ENCODE results near the genes CSNK2A3 and RASSF10.

GRCh38 chr11:10823057-10823699 is 14.5 kb upstream of the EIF4G2 start:
- RRBS: no CpG with 5 or more reads among the region's 2 CpGs

GRCh38 chr11:11352992-11353483 is at the start of gene CSNK2A3:
TSS of gene CSNK2A3 (minus strand) at chr11:11353250.
- RRBS: no CpG with 5 or more reads among the region's 12 CpGs

- RRBS: no CpG with 5 or more reads among the region's 11 CpGs
These were observed 34.9 kb downstream of the DKK3 start for GRCh38 chr11:11973307-11974069.

DNA sequence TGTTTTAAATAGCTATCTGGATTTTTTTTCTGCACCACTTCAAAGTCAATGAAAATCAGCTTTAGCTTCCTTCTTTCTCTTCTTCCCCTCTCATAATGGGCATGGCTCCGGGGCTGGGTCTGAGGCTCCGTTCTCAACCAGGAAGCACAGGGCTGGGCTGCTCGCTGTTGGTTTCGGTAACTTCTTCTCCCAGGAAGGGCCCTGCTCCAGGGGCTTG is 23.8 kb downstream of the MICAL2 start:
- RRBS: no CpG with 5 or more reads among the region's 4 CpGs

- RRBS: no CpG with 5 or more reads among the region's 1 CpG
These were observed 47.3 kb downstream of the MICAL2 start for GRCh38 chr11:12157596-12158205.

DNA sequence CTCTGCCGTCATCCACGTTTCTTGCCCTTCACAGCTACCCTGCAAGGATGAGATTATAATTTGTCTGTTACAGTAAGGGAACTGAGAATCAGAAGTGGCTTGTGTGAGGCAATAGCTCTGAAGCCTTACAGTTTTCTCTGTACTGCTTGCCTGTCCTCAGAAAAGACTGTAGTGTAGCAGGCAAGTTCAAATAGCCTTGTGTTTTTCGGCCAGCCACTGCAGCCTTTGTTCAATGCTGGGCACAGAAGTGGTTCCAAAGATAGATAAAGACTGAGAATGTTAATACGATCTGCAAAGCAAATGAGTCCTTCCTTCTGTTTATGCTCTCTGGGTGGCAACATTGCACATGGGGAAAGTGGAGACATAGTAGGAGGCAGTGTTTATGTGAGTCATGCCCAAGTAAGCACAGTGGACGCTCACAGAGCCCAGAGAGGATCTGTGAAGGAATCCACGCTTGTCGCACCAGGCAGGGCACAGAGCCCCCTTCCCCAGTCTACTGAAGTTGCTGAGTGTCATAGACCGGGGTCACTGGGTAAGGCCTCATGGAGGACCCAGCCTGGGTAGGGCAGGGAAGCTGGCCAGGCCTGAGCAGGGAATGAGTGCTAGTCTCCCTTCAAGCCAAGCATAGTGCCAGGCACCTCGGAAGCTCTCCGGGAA is 49.2 kb downstream of the MICAL2 start:
- RRBS: no CpG with 5 or more reads among the region's 10 CpGs

GRCh38 chr11:12225934-12226461 is 115.6 kb downstream of the MICAL2 start:
- RRBS: no CpG with 5 or more reads among the region's 10 CpGs

DNA sequence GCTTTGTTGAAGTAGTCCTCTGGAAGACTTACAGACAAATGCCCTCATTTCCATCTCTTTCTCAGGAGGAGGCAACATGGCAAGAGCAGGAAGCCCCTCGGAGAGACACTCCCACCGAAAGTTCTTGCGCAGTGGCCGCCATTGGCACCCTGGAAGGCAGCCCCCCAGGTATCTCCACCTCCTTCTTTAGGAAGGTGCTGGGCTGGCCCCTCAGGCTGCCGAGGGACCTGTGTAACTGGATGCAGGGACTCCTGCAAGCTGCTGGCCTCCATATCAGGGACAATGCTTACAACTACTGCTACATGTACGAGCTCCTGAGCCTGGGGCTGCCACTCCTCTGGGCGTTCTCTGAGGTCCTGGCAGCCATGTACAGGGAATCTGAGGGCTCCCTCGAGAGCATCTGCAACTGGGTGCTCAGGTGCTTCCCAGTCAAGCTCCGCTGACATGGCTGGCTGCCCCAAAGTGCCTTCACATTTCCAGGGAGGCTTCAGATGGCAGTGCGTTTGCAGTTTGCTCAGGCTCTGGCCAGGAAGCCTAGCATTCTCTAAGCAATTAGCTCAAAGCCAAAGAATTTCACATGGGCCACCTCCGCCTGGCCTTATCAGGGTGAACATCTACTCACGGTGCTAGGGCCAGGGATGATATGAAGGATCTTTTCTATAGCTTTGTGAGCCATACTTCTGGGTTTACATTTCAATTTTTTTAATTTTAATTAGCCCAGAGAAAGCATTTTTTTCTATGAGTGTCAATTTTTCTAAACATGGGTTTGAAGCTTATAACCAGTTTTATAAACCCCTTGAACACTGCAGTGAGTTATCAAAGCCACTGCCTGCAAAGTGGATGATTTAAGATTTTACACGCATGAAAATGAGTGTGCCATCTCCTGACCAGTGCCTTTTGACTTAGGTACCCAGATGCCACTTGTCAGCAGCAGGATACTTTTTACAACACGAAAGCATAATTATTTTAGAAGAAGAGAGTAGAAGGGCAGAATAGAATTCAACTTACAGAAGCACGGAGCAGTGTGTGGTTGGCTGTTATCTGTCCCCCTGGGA is 117.3 kb upstream of the PARVA start:
- RRBS: no CpG with 5 or more reads among the region's 15 CpGs

DNA sequence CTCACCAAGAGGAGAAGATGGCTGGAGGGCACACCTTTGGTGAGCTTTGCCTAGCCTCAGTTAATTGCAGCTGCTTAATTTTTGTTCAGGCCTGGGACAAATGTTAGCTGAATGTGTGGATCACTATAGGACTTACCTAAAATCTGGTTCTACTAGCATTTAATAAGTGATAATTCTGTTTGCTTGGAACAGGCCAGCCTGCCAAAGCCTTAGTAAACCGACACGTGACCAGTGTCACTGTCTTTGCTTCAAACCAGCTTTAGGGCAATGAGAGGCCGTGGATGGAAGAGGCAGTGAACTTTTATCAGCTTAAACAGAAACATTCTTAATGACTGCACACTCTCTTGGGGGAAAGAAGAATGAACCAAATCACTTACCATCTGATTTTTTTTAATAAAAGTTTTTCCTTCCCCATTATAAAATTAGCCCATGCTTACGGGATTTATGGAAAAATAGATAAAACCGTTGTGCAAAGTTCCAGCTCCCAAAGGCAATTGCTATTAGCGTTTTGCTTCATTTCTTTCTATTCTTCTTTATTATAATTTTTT is 10.9 kb downstream of the PARVA start:
- RRBS: no CpG with 5 or more reads among the region's 6 CpGs

DNA sequence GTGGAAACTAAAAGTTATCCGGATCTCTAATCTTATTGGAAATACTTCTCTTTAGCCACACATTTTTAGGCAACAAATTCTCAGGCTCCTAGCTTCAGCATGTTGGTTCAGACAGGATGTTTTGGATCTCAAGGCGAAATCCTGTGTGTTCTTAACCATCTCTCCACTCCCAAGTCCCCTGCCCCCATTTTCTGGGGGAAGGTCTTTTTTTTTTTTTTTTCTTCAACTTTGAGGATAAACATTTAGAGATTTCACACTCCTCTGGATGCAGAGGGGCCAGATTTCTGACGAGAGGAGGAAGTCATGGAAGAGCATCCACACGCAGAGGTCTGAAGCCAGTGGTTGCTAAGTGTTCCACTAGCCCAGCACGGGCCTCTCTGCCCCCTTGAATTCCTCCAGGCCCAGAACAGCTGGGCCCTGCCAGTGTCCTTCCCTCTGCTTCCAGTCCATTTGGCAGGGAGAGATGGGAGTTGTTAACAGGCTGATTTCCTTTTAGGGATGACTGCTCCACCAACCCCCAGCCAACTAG is 20.3 kb downstream of the PARVA start:
- RRBS: no CpG with 5 or more reads among the region's 5 CpGs

GRCh38 chr11:12537711-12538433 is 136.3 kb upstream of the TEAD1 start:
- RRBS: 77% methylated on average over 2 of the region's 7 CpGs

GRCh38 chr11:12675768-12676746 is 1.8 kb downstream of the TEAD1 start:
- RRBS: 8% methylated on average over 2 of the region's 13 CpGs

DNA sequence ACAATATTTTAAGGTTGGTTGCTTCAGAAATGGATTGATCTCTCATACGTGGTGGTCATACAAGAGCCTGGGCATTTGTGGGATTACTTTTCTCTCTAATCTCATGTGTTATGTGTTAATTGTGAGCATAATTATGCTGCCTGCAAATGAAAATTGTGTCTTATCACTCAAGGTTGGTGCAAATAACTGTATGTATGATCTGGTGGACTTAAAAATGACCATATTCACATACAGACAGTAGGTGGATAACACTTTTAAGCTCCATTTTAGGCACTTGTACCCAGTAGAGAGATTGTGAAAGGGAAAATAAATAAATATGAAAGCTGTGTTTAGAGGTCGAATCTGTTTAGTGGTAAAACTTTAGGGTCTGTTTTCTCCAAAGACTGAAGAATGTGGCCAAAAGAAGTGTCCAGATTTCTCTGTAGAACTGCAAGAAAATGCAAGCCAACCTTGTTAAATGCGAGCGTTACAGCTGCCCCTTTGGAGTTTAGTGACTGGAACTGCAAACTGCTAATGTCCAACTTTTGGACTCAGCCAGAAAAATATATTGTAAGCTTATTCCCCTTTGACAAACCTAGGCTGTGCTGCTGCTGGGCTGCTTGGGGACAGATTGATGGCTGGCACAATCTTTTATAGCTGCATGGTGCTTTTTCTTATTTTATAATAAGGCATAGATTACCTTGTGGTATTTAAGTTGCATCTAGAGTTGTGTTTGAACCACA is 3.7 kb downstream of the TEAD1 start:
- RRBS: no CpG with 5 or more reads among the region's 4 CpGs

GRCh38 chr11:12723530-12724214 is 49.5 kb downstream of the TEAD1 start:
- RRBS: no CpG with 5 or more reads among the region's 8 CpGs

DNA sequence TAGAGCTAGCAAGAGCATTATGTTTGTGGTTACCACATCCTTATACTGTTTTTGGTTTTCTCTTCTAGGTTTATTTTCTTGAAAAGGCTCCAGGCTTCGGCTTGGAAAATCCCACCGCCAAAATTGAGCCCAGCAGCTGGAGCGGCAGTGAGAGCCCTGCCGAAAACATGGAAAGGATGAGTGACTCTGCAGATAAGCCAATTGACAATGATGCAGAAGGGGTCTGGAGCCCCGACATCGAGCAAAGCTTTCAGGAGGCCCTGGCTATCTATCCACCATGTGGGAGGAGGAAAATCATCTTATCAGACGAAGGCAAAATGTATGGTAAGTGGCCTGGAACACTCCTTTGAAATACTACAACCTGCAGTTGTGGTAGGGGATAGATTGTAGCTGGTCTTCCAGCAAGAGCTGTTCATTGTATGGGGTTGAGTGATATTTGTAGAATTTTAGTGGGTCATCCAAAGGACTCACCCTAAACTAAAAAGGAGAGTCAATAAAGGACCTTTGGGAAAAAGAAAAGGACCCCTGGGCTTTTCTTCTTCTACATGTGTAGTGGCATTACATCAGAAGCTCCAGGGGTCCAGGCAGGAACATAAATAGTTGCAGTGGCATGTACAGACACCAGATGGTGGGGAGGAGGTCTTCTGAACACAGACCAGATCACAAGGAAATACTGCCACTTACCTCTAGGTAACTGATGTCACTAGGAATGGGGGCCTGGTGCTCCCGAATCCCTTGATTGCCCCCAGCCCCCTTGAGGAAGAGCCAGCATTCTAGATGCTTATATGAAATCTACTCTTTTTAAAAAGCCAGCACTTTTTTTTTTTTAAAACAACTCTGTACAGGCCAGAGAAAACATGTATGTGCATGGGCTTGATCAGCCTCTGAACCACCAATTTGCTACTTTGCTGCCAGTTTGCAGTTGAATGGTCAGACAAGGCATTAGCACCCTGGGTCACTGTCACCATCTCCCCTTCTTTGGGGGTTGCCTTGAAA is 90.2 kb downstream of the TEAD1 start:
- RRBS: no CpG with 5 or more reads among the region's 8 CpGs

DNA sequence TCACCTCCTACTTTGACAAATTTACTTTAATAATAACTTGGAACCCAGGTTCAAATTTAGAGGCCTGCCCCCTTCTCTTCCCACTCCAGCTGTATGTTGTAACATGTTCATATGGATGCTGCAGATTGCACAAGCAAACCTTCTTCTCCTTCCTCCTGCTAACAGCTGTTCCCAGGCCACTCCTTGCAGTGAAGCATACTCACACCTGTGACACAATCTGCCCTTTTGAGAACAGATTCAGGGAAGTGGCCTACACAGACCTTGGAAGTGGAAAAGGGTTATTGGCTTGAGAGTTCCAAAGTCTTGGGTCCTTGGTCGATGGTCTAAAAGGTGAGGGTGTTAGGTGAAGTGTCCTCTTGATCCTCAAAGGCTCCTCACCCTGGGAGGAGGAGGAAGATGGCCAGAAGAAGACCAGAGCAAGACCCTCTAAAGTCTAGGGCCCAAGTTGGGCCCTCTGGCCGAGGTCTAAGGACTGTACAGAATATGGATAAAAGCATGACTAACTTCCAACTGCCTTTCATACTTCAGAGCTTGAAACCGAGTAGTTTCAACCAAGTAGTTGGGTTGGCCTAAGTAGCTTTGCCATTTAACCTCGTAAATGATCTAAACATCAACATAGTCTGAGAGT is 132.0 kb downstream of the TEAD1 start:
- RRBS: no CpG with 5 or more reads among the region's 4 CpGs

GRCh38 chr11:12914346-12915009 is 94.6 kb upstream of the RASSF10 start:
- RRBS: no CpG with 5 or more reads among the region's 14 CpGs

- RRBS: 2% methylated on average over 22 of the region's 80 CpGs
These were observed at the start of gene RASSF10 for GRCh38 chr11:13008936-13009783. TSS of gene RASSF10 (plus strand) at chr11:13009316.

DNA sequence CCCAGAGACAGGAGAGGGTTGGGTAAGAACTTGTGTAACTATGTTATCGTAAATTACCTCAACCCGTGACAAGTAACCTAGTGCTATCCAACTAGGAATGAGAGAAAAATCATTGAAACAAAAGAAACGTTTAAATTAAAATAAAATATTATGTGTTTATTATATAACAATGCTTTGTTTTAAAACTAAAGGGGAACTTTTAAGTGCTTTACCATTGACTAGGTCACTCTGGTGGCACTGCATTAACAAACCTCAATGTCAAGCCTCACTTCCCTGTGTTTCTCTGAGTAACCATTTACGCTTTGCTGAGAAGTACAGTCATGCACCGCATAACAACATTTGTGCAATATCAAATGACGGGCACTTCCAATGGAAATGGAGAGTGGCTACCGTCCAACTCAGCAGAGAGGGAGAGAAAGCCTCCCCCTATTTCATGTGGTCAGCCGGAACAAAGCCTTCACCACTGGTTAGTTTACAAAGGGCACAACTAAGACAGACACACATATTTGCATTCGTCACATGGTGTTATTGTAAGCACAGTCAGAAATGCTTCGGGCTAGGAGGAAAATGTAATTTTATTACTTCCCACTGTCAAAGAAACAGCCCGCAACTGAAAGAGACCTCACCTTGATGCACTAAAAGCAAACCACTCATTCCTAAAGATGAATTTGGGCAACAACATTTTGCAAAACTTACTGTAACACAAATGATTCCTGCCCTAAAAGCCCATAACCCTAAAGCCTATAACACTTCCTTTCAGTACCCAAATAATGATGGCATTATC is 117.3 kb downstream of the RASSF10 start:
- RRBS: no CpG with 5 or more reads among the region's 11 CpGs

- RRBS: no CpG with 5 or more reads among the region's 5 CpGs
These were observed 126.2 kb downstream of the RASSF10 start for GRCh38 chr11:13135067-13135968.